H1 (cell line): ENCODE measurements around a stretch of chr3.

DNA sequence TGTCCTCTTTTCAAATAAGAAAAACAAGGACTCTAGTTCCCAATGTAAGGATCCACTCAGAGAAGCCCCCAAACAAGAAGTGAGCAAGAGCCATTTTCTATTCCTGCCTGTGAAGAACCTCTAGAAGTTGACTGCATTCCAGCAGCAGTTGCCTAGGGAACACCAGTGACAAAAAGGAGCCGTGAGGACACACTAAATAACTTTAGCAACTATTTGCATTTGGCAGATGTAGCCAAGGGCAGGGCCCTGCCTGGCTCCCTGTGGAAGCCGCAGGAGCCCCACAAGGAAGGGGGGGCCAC lies 470.2 kb upstream of the PROK2 start:
- RRBS, result no CpG with 5 or more reads among the region's 2 CpGs
CAGE:
- cytosol, long polyA plus RNA, result no peak
- long polyA plus RNA, result no peak
- nucleus, long polyA plus RNA, result no peak

DNA sequence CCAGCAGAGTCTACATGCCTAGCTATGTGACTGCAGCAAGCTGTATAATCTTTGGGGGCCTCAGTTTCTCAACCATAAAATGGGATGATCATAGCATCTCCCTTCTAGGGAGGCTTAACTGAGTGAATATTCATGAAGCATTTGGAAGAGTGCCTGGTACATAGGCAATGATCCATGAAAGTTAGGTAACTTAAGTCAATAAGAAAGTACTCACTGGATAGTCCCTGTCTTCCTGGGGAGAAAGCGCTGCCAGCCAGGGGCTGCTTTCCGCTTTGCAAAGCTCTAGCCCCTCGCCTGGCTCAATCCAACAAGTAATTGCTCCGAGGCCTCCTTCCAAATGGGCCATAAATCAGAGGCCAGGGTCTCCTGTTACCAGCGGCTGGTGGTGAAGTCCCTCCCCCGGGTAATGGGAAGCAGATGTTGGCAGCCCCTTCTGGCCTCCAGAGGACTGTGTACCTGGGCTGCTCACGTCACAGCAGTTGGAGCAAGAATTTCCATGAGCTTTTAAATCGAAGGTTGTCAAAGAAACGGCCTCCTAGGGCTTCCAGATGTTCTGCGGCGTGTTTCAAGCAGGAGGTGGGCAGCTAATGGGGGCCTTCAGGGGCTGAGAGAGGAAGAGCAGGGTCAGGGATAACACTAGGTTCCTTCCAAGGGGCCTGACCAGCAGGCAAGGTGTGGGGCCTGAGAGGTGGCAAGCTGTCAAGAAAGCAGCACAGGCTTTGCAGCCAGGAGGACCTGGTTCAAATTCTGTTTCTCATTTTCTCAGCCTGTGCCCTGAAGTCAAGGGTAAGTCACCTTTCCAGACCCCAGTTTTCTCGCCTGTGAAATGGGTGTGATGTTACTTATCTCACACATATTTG lies 522.1 kb upstream of the PROK2 start:
- RRBS, result no CpG with 5 or more reads among the region's 12 CpGs
CAGE:
- cytosol, long polyA plus RNA, result no peak
- long polyA plus RNA, result no peak
- nucleus, long polyA plus RNA, result no peak

- RRBS, result no CpG with 5 or more reads among the region's 12 CpGs
CAGE:
- cytosol, long polyA plus RNA, result no peak
- long polyA plus RNA, result no peak
- nucleus, long polyA plus RNA, result no peak
Measured at GRCh38 chr3:72309563-72310459, 524.9 kb upstream of the PROK2 start.

GRCh38 chr3:72446104-72447370 lies 401.7 kb downstream of the SHQ1 start:
- RRBS, result under 1% methylated on average over 48 of the region's 104 CpGs
CAGE:
- cytosol, long polyA plus RNA, result start-site peak on the minus strand at chr3:72446982-72447149, 38 reads
- long polyA plus RNA, result no peak
- nucleus, long polyA plus RNA, result start-site peak on the minus strand at chr3:72447027-72447149, 31 reads

- RRBS, result no CpG with 5 or more reads among the region's 5 CpGs
CAGE:
- cytosol, long polyA plus RNA, result no peak
- long polyA plus RNA, result no peak
- nucleus, long polyA plus RNA, result no peak
Measured at GRCh38 chr3:72721730-72722017, 126.6 kb downstream of the SHQ1 start.

- RRBS, result no CpG with 5 or more reads among the region's 14 CpGs
CAGE:
- cytosol, long polyA plus RNA, result no peak
- long polyA plus RNA, result no peak
- nucleus, long polyA plus RNA, result no peak
Measured at GRCh38 chr3:72728570-72729215, 119.6 kb downstream of the SHQ1 start.

- RRBS, result no CpG with 5 or more reads among the region's 8 CpGs
CAGE:
- cytosol, long polyA plus RNA, result no peak
- long polyA plus RNA, result no peak
- nucleus, long polyA plus RNA, result no peak
Measured at GRCh38 chr3:72890914-72891505, 3.2 kb downstream of the GXYLT2 start.

- RRBS, result no CpG with 5 or more reads among the region's 6 CpGs
CAGE:
- cytosol, long polyA plus RNA, result no peak
- long polyA plus RNA, result no peak
- nucleus, long polyA plus RNA, result no peak
Measured at GRCh38 chr3:72953409-72953954, 43.1 kb upstream of the PPP4R2 start.

DNA sequence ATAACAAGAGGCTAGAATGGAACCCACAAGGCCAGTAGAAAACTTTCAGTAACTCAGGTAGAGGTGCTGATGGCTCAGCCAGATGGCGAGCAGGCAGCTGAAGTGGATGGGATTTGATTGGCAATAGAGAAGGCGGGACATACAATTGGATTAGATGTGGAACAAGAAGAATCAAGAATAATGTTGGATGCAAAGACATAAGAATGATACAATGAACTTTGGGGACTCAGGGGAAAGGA lies 276.8 kb downstream of the PDZRN3 start:
- RRBS, result no CpG with 5 or more reads among the region's 2 CpGs
CAGE:
- cytosol, long polyA plus RNA, result no peak
- long polyA plus RNA, result no peak
- nucleus, long polyA plus RNA, result no peak

- RRBS, result no CpG with 5 or more reads among the region's 2 CpGs
CAGE:
- cytosol, long polyA plus RNA, result no peak
- long polyA plus RNA, result no peak
- nucleus, long polyA plus RNA, result no peak
Measured at GRCh38 chr3:73488181-73488740, 136.5 kb downstream of the PDZRN3 start.

DNA sequence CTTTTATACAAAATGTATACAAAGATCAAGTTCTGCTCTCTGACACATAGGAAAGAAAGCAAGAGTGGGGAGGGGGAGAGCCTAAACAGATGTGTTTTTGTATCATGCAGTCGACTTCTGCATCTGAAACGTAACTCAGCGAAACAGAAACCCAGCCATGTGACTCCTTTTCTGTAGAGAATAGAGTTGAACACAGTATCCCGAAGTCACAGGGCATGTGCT lies 121.0 kb downstream of the PDZRN3 start:
- RRBS, result no CpG with 5 or more reads among the region's 4 CpGs
CAGE:
- cytosol, long polyA plus RNA, result no peak
- long polyA plus RNA, result no peak
- nucleus, long polyA plus RNA, result no peak

- RRBS, result no CpG with 5 or more reads among the region's 5 CpGs
CAGE:
- cytosol, long polyA plus RNA, result no peak
- long polyA plus RNA, result no peak
- nucleus, long polyA plus RNA, result no peak
Measured at GRCh38 chr3:73608062-73608492, 16.7 kb downstream of the PDZRN3 start.

DNA sequence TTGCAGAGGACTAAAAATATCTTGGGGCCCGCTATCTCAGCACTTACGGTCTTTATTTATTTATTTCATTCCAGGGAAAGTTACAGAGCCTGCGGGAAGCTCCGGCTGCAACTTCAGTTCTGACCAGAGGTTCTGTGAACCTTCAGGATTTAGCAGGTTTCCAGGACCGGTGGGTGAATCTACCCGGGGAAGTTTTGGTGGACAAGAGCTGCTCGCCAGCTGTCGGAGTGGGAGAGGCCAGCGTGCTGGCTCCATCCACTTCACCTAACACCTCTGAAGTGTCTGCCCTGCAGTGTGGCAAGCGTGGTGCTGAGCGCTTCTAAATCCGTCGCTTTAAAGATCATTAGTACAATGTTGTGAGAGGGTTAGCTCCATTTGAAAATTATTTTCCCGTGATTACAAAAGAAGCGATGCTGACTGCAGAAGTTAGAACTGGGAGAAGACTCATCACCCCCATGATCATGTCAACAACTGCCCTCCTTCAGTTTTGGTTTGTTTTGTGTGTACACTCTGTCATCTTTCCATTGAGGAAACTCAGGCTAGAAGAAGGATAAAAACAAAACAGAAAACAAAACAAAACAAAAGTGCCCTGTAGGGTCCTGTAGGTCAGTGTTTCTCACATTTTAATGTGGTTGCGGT lies 716 bp upstream of the PDZRN3 start:
- RRBS, result 0% methylated on average over 1 of the region's 16 CpGs
CAGE:
- cytosol, long polyA plus RNA, result no peak
- long polyA plus RNA, result no peak
- nucleus, long polyA plus RNA, result no peak

GRCh38 chr3:73805340-73805880 lies 180.7 kb upstream of the PDZRN3 start:
- RRBS, result no CpG with 5 or more reads among the region's 3 CpGs
CAGE:
- cytosol, long polyA plus RNA, result no peak
- long polyA plus RNA, result no peak
- nucleus, long polyA plus RNA, result no peak

- RRBS, result no CpG with 5 or more reads among the region's 6 CpGs
CAGE:
- cytosol, long polyA plus RNA, result no peak
- long polyA plus RNA, result no peak
- nucleus, long polyA plus RNA, result no peak
Measured at GRCh38 chr3:78843987-78844790, 923.6 kb downstream of the ROBO1 start.

DNA sequence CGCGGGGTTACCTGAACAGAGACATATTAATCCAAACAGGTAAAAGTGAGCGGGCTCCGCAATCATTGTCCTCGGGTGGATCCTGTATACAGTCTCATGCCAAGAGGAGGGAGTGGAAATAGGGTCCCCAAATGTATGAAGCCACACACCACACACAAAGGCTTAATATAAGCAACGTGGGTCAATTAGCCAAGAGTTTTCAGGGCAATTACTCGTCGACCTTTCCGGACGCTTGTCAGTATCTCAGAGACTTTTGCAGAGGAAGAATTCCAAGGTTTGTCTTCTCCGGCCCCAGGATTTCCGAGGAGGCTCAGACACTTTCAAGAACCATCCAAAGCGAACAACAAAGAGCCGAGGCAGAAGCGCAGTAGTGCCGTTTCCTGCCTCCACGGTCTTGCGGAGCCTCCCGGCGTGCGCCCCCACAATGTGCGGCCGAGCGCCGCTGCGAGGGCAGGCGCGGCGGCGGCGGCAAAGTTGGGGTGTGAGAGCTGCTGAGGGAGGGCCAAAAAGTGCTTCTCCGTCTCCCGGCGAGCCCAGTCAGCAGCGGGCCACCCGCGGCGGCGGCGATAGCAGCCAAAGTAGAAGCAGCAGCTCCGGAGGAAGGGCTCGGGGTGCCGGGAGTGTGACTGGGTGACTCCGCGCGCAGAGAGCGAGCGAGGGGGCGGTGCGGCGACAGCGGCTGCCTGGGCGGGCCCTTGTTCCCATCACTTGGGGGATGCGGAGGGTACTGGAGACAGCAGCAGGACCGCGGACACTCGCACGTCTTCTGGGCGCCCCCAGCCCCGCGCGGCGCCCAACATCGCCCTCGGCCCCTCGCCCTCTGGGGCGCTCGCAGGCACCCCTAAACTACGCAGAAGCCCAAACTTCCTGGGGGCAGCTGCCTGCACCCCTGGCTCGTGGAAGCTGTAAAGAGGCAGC lies 749.1 kb downstream of the ROBO1 start:
- RRBS, result under 1% methylated on average over 11 of the region's 70 CpGs
CAGE:
- cytosol, long polyA plus RNA, result no peak
- long polyA plus RNA, result no peak
- nucleus, long polyA plus RNA, result start-site peak on the minus strand centred at position 634 of the sequence, 36 bp wide, 43 reads

DNA sequence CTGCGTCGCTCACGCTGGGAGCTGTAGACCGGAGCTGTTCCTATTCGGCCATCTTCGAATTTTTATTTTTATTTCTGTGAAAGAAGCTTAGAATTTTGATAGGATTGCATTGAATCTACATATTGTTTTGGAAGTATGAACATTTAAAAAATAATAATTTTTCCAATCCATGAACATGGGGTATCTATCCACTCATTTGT lies 704.2 kb downstream of the GBE1 start:
- RRBS, result no CpG with 5 or more reads among the region's 6 CpGs
CAGE:
- cytosol, long polyA plus RNA, result no peak
- long polyA plus RNA, result no peak
- nucleus, long polyA plus RNA, result no peak

- RRBS, result no CpG with 5 or more reads among the region's 5 CpGs
CAGE:
- cytosol, long polyA plus RNA, result no peak
- long polyA plus RNA, result no peak
- nucleus, long polyA plus RNA, result no peak
Measured at GRCh38 chr3:81758646-81759223, 2.7 kb downstream of the GBE1 start.

DNA sequence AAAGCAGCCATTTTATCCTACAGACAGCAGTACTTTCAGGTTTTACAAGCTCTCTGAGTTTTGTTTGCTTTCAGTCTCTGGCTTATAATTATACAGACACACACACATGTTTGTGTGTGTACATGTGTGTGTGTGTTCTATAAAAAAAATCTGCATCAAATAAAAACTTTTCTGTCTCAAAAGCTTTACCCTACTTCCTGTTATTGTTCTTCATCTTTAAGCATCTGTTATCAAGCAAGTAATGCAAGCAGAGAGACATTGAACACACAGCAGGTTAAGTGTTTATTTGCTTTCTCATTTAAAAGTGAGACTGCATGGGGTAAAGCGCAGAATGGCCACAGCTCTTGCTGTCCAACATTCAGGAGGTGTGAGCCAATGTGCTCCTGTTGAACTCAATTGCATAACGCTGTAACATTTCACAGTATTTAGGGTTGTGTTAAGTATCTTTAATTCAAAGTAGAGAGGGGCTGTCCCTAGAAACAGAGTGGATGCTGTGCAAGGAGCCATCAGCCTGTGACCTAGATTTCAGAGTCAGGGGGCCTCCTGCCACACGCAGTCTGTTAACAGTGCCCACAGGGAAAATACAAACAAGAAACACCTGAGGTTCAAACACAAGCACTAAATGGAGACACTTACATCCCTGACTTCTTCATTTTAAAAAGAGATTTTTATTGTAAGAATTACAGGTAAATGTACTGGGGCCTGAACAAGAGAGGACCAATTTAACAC lies 815.3 kb downstream of the VGLL3 start:
- RRBS, result no CpG with 5 or more reads among the region's 3 CpGs
CAGE:
- cytosol, long polyA plus RNA, result no peak
- long polyA plus RNA, result no peak
- nucleus, long polyA plus RNA, result no peak

DNA sequence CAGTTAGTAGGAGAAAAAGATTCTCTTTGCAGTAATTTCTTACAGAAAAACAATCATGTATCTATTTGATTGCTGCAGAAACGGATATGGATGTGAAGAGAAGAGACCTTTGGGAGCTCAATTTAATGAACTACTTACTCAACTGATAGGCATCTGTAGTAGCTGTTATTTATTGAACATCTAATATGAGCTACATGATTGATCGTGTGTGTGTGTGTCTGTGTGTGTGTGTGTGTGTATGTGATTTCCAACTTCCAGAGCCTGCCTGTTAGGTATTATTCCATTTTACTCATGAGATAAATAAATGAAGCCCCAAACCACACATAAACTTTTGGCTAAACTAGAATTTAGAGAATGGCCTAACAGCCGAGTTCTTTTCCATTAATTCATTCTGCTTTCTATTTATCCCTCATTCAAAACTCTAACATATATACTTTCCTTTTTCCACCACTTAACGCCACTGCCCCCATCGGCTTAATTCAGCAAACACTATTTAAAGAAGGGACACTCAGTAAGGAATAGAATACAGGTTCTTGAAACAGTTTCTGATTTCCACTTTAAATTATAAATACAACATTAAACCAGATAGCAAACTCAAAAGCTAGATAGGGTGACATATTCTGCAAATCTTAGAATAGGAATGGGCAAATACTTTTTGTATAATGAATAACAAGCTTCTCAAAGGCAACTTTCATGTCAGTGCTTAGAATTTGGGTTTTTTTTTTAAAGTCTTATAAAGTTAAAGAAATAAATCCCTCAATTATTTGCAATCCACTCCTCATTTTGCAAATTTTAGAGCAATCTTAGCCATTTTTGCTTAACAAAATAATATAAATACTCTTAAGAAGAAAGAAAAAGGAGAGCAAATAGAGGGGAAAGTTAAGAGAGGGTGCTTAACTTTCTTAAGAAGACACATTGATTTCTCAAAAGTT lies 47.9 kb downstream of the VGLL3 start:
- RRBS, result no CpG with 5 or more reads among the region's 5 CpGs
CAGE:
- cytosol, long polyA plus RNA, result no peak
- long polyA plus RNA, result no peak
- nucleus, long polyA plus RNA, result no peak